ENCODE data around the gene SYCP2.

DNA sequence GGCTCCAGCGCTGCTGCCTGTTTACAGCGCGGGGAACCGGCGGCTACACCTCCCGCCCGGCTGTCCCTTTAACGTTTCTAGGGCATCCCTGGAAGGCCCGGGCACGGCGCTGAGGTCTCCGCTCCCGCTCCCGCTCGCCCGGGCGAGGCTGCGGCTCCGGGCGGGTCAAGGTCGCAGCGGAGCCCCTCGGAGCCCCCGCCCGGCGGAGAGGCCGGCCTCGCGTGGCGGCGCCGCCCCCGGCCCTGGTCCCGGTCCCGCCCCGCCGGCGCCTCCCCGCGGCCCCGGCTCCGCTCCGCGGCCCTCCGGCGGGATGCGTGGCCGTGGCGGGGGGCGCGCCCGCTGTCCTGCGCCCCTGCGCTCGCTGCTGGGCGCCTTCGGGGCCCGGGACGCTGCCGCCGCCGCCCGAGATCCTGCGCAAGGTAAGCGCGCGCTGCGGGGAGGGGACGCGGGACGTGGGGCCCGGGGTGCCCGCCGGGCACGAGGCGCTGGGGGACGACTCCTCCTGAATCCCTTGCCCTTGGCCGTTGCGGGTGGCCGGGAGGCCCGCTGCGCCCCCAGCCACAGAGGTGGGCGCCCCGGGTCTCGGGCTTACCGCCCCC lies 27.0 kb upstream of the PHACTR3 start:
- RRBS, result 5% methylated on average over 53 of the region's 86 CpGs
CAGE:
- cytosol, long polyA plus RNA, result no peak
- long polyA plus RNA, result no peak
- nucleus, long polyA plus RNA, result no peak

DNA sequence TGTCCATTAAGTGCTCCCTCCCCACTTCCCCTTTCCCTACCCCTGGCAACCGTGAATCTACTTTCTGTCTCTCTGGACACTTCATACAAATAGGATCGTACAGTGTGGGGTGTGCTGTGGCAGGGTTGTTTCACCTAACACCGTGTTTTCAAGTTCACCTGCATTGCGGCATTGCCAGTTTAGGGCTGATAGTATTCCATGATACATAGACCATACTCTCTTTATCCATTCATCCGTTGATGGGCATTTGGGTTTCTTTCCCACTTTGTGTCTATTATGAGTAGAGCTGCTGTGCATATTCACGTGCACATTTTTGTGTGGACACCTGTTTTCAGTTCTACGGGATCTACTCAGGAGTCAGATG lies 118.9 kb downstream of the PHACTR3 start:
- RRBS, result no CpG with 5 or more reads among the region's 7 CpGs
CAGE:
- cytosol, long polyA plus RNA, result no peak
- long polyA plus RNA, result no peak
- nucleus, long polyA plus RNA, result no peak

DNA sequence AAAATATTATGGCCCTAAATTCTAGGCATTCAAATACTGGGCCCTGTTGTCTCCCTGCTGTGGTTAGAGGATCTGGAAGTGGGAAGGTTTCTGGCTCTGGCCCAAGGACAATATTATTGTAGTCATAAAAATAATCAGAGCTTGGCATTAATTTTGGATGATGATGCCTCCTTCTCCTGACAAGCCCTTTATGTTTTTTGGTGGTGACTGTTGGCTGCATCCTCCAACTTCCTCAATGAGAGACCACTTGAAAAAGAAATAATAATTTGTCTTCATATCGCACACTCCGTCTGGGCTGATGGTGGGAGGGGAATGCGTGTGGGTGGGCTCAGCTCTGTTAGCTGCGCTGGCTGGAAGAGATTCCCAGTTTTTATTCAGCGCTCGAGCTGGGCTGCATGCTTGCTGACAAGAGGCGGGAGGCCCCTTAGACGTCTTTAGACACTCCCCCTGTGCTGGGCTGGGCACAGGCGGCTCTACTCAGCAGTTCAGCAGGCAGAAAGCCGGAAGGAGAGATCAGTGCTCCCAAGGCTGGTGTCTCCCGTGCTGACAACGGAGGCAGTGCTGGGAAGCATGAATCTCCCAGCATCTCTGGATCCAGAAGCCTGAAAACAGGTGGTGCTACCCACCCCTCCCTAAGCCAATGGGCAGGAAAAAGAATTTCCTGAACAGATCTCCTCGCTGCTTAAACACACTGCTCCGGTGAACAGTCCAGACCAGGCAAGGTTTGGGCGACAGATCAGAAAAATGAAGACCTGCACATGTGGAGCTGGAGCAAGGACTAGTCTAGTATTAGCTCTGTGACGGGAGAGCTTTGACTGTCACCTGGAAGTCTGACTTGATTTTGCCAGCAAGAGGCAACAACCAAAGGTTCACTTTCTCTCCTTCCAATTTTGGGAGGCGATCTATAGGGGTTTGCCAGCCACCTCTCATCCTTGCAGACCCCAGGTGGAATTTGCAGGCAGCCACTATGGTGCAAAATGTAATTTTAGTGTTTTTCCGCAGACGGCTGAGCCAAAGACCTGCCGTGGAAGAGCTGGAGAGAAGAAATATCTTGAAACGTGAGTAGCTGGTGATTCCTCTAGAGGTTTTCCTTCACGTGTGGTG lies 97.6 kb downstream of the SYCP2 start:
- RRBS, result no CpG with 5 or more reads among the region's 22 CpGs
CAGE:
- cytosol, long polyA plus RNA, result no peak
- long polyA plus RNA, result no peak
- nucleus, long polyA plus RNA, result no peak

GRCh38 chr20:59933185-59934387 lies at the start of gene SYCP2:
TSS of gene SYCP2 (minus strand) at chr20:59933637.
- RRBS, result 2% methylated on average over 5 of the region's 127 CpGs
CAGE:
- cytosol, long polyA plus RNA, result no peak
- long polyA plus RNA, result no peak
- nucleus, long polyA plus RNA, result no peak

- RRBS, result no CpG with 5 or more reads among the region's 11 CpGs
CAGE:
- cytosol, long polyA plus RNA, result no peak
- long polyA plus RNA, result no peak
- nucleus, long polyA plus RNA, result no peak
Measured at GRCh38 chr20:59994449-59995295, 36.4 kb downstream of the CDH26 start.

GRCh38 chr20:60139677-60140401 lies 181.6 kb downstream of the CDH26 start:
- RRBS, result no CpG with 5 or more reads among the region's 11 CpGs
CAGE:
- cytosol, long polyA plus RNA, result no peak
- long polyA plus RNA, result no peak
- nucleus, long polyA plus RNA, result no peak

- RRBS, result no CpG with 5 or more reads among the region's 3 CpGs
CAGE:
- cytosol, long polyA plus RNA, result no peak
- long polyA plus RNA, result no peak
- nucleus, long polyA plus RNA, result no peak
Measured at GRCh38 chr20:60804382-60804782, 447.7 kb upstream of the CDH4 start.

DNA sequence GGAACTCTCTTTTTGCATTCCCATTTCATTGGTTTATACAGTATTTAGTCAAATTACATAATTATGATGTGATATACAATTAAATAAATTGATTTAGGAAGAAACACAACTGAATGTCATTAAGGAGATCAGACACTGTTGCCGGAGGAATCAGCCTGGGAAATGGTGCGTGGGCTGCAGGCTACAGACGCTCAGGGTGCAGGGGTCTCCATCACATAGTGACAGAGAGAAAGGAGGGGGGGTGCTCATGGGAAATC lies 391.7 kb upstream of the CDH4 start:
- RRBS, result no CpG with 5 or more reads among the region's 3 CpGs
CAGE:
- cytosol, long polyA plus RNA, result no peak
- long polyA plus RNA, result no peak
- nucleus, long polyA plus RNA, result no peak

GRCh38 chr20:61253613-61254625 lies 1.9 kb downstream of the CDH4 start:
- RRBS, result 15% methylated on average over 19 of the region's 68 CpGs
CAGE:
- cytosol, long polyA plus RNA, result no peak
- long polyA plus RNA, result no peak
- nucleus, long polyA plus RNA, result no peak

- RRBS, result no CpG with 5 or more reads among the region's 9 CpGs
CAGE:
- cytosol, long polyA plus RNA, result no peak
- long polyA plus RNA, result no peak
- nucleus, long polyA plus RNA, result no peak
Measured at GRCh38 chr20:62023955-62024330, 41.7 kb downstream of the TAF4 start.

DNA sequence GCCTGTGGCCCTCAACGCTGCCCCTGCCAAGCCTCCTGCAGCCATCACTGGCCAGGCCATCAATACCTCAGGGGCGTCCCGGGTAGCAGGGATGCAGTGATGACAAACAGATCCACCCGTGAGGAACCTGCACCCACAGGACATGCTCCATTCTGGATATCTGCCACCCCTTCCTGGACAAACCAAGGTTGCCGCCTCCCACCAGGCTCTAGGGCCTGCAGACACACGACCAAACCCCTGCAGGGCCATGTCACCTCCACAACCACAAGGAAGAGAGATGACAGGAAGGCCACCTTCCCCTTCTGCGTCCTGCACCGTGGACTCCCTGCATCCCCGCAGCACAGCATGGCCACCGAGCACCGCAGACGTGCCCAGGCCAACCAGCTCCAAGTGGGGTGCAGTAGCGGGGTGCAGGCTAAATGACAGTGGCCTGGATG lies 13.9 kb downstream of the TAF4 start:
- RRBS, result no CpG with 5 or more reads among the region's 13 CpGs
CAGE:
- cytosol, long polyA plus RNA, result no peak
- long polyA plus RNA, result no peak
- nucleus, long polyA plus RNA, result no peak

DNA sequence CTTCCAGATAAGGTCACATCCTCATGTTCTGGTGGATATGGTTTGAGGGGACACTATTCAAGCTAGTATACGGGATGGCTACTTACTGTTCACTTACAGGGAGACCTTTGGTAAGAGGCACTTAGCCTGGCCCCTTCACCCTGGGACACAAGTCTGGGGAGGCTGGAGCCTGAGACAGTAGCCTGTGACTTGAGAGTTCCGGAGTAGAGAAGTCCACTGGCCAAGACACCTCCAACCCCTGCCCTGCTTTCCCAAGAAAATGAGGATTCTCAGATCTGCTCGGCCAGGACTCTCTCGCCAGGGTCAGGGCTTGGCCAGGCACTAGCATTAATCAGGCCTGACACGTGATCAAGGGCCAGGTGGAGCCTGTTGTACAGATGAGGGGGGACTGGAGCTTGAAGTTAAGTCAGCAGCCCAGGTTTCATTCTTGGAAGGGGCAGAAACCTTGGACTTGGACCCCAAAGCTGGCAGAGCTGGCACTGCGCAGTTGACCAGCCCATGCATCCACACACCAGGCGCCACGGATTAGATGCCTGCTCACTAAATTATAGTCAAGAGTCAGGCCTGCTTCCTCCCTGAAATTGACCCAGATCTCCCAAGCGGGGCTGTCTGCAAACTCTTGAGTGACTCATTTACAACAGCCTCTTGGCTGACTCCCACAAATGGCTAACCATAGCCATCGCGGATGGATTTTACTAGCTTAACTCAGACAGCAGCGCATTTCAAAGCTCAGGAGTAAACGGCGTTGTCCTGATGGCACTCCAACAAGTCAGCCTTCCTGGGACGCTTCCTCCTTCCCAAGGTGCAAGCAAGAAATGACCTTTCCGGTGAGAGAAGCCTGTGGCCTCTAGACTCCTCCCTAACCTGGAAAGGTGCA lies 4.0 kb upstream of the TAF4 start:
- RRBS, result no CpG with 5 or more reads among the region's 16 CpGs
CAGE:
- cytosol, long polyA plus RNA, result no peak
- long polyA plus RNA, result no peak
- nucleus, long polyA plus RNA, result no peak

DNA sequence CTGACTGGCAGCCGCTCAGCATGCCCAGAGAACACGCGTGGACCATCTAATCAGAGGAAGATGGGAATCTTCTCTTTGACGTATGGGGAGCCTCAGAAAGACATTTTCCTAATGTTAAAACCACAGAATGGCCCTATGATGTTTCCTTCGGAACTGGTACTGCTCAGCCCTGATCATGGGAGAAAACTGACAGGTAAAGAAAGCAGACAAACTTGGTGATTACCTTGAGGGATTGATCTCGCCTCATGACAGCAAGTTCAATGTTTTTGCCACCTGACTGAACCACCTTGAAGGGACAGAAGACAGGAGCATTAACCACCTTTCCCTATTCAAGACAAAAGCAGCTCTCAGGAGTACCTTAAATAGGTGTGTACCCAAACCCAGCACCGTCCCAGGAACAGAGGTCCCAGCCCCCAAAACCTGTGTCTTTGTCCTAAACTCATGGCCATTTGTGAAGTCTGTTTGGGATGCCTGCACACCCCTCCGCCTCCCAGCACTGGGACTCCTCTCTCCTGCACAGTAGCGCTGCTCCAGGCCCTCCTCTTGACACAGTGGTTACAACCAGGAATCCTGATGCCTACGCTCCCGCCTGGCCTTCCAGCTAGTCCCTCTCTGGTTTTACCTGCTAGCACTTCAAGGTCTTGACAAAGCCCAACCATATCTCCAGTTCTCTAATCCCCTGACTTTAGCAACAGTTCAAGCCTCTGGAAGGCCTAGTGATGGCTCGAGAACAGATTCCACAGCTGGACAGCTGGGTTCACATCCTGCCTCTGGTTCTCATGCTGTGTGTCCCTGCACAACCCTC lies 5.9 kb downstream of the PSMA7 start:
- RRBS, result no CpG with 5 or more reads among the region's 12 CpGs
CAGE:
- cytosol, long polyA plus RNA, result no peak
- long polyA plus RNA, result no peak
- nucleus, long polyA plus RNA, result no peak

- RRBS, result no CpG with 5 or more reads among the region's 13 CpGs
CAGE:
- cytosol, long polyA plus RNA, result no peak
- long polyA plus RNA, result no peak
- nucleus, long polyA plus RNA, result no peak
Measured at GRCh38 chr20:62137946-62138530, 5.2 kb downstream of the PSMA7 start.

DNA sequence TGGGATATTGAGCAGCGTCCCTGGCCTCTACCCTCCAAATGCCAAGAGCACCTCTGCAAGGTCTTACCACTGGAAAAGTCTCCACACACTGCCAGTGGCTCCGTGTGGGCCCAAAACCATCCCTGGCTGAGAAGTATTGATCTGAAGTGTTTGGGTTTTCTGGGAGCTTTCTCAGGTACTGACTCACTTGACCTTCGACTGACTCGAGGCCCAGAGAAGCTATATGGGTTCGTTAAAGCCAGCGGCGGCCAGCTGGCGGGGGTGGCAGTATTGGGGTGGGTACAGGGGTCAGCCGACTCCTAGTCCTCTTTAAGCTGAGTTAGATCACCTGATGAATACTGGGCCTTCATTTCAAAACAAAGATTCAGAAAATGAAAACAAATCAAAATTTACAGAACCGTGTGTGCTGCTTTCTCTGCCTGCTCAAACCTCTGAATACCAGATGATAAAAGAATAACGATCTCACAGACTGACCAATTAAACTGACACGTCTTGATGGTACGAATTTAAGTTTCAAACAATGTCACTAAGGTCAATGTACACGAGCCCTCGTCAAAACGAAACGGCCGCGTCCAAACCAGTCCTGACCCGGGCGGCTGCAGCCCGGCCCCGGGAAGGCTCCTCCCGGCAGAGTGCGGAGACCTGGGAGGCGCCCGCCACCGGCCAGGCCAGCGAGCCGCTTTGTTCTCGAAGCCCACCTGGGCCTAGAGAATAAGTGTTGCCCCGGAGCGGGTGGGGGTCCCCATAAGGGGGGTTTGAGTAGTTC lies 1.0 kb downstream of the PSMA7 start:
- RRBS, result 2% methylated on average over 6 of the region's 33 CpGs
CAGE:
- cytosol, long polyA plus RNA, result no peak
- long polyA plus RNA, result no peak
- nucleus, long polyA plus RNA, result no peak

- RRBS, result 4% methylated on average over 39 of the region's 84 CpGs
CAGE:
- cytosol, long polyA plus RNA, result no peak
- long polyA plus RNA, result no peak
- nucleus, long polyA plus RNA, result no peak
Measured at GRCh38 chr20:62303274-62304390, 835 bp downstream of the ADRM1 start.

- RRBS, result no CpG with 5 or more reads among the region's 3 CpGs
CAGE:
- cytosol, long polyA plus RNA, result no peak
- long polyA plus RNA, result no peak
- nucleus, long polyA plus RNA, result no peak
Measured at GRCh38 chr20:62321646-62321912, 18.8 kb downstream of the ADRM1 start.

DNA sequence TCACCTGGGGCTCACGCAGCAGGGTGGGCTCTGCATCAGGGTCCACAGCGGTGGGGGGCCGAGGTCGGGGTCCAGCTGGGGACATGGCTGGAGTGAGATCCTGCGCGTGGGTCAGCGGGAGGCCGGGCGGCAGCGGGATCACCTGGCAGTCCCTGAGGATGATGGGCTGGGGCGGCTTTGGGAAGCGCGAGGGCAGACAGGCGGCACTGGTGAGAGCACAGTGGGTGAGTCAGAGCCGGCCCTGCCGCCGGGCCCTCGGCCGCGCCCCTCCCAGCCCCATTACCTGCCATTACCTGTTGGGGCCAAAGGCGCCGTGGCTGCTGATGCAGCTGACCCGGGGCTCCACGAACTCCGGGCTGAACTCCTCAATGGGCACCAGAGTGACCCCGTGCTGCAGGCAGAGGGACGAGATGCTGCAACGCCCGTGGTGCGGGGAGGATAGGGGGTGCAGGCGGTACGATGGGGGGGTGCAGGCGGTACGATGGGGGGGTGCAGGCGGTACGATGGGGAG lies 28.0 kb downstream of the ADRM1 start:
- RRBS, result 80% methylated on average over 7 of the region's 36 CpGs
CAGE:
- cytosol, long polyA plus RNA, result no peak
- long polyA plus RNA, result no peak
- nucleus, long polyA plus RNA, result no peak

DNA sequence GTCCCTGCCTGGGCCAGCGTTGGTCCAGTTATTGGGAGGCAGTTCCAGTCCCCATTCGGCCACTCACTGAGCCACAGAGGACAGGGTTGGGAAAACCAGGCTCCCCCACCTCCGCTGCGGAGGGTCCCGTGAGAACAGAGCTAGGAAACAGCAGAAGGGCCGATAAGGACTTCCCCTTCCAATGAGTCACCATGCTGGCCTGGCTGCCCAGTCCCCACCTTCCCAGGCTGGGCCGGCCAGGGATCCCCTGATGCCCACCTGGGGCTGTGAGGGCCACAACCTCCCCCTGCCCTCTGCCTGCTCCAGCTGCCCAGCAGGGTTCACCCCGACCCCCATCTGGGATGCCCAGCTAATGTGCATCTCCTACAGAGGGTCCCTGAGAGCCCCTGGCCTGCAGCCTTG lies 2.7 kb downstream of the LAMA5 start:
- RRBS, result no CpG with 5 or more reads among the region's 8 CpGs
CAGE:
- cytosol, long polyA plus RNA, result no peak
- long polyA plus RNA, result no peak
- nucleus, long polyA plus RNA, result no peak

DNA sequence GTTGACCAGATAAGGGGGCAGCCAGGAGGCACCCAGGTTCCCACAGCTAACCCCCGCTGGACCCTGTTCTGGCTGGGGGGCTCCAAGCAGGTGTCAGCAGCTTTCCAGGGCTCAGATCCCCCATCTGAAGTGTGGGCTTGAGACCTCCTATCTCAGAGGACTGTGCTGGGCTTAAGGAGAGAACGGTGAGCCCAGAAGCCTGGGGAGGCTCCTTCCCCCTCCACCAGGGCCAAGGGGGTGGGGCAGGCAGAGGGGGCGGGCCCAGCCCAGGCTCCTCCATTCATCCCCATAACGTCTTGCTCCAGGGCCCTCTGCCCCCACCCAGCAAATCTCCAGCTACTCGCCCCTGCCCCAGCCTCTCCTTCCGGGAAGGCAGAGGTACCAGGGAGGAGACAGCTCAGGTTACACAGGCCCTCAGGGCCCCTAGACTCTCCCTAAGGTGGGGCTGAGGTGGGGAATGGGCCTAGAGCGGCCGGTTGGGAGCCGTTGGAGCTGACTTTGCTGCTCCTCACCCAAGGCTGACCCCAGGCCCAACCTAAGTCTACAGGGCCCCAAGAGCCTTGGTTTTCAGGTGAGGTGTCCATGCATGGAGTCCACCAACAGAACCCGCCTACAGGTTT lies 1.3 kb downstream of the LAMA5 start:
- RRBS, result 53% methylated on average over 3 of the region's 10 CpGs
CAGE:
- cytosol, long polyA plus RNA, result no peak
- long polyA plus RNA, result no peak
- nucleus, long polyA plus RNA, result no peak

Measured in SK-N-SH (cell line).